GM06990 (cell line): ENCODE data around the gene DCAF16.

- RRBS, result no CpG with 5 or more reads among the region's 7 CpGs
Observed at GRCh38 chr4:16084323-16084776, 527 bp upstream of the PROM1 start.

- RRBS, result no CpG with 5 or more reads among the region's 2 CpGs
Observed at GRCh38 chr4:16118135-16118612, 34.4 kb upstream of the PROM1 start.

- RRBS, result no CpG with 5 or more reads among the region's 8 CpGs
Observed at GRCh38 chr4:16166509-16166958, 59.7 kb downstream of the TAPT1 start.

- RRBS, result no CpG with 5 or more reads among the region's 6 CpGs
Observed at GRCh38 chr4:16212339-16213050, 13.8 kb downstream of the TAPT1 start.

DNA sequence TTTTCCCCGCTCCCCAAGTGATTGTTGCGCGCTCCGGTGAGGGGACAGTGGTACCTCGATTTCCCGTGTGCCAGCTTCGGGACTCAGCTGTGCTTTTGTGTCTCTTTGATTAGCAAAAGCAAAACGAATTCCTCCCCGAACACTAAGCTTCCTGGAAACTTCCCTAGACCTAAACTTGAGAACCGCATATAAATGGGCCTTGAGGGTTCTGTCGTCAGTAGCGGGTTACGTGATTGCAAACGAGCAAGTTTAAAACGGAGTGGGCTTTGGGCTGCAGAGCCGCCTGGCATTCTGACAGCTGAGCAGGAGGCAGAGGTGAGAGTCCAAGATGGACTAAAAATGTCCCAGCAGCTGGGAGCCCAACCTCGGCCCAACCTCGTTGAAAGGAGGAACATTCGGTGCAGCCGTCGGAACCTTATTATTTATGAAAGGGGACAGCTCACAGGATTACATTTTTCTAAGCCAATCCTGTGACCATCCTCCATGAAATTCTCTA is 1.2 kb upstream of the TAPT1 start:
- RRBS, result no CpG with 5 or more reads among the region's 21 CpGs

DNA sequence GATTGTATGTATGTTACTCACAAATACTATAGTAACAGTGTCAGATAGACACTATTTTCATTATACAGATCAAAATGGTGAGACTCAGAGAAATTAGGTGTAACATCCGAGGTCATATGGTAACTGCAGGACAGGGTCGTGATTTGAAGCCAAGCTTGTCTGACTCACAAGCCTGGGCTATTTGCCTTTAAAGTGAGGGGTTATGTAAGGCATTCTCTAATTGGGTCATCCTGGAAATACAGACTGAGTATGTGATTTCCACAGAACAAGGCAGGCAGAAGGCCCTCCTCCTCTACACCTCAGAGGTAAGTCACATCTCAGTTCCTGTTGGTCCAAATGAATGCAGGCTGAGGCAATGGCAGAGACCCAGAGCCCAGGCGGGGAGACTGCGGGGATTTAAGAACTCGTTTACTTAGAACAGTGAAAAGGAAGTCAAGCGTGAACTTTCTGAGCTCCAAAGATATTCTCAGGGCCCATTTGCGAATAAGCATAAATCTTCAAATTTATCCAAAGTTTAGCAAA is 153.4 kb downstream of the LDB2 start:
- RRBS, result no CpG with 5 or more reads among the region's 7 CpGs

DNA sequence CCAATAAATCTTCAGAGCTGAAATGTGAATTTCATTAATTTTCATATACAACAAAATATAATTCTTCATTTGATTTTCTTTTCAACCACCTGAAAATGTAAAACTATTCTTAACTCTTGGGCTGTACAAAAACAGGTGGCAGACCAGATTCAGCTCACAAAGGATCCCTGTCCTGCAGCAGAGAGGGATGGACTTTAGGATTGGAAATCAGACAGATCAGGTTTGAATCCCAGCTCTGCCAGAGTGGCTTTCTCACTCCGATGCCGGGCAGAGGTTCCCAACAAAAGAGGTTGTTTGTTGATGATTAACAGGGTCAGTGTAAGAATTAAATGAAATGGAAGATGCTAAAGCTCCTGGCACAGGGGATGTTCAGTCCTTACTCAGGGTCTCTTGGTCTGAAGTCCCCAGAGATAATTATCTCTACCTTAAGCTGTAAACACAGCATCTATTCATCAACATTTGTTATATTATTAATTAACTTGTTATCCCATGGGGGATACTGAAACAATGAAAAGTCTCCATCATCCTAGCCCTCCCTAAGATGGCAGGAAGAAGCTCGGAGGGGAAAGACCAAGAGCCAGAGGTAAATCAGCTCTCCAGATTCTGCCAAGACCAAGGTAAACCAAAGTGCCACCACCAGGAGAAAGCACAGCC is 1.7 kb downstream of the QDPR start:
- RRBS, result no CpG with 5 or more reads among the region's 3 CpGs

DNA sequence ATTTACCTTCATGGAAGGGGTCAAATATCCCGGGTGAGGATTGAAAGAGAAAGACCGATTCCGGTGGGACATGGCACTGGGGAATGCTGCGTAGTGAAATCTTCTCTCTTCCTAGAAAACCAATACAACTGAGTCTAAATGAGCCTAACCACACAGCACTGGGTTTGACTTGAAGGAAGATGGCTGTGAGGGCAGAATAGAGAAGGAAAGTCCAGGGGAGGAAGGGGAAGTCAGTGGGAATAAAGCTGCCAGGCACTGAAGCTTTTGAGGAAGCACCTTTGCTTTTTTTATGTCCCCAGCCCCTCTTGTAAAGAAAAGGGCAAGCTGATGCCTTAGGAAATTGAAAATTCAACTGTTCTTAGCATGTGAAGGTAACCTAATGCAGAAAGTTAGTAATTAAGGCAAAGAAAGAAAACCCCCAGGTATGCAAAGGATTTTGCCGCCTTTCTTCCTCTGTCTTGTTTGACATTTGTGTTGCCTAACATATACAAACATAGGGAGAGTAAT is 20.6 kb downstream of the MED28 start:
- RRBS, result no CpG with 5 or more reads among the region's 5 CpGs

GRCh38 chr4:17810000-17811103 is at the start of gene DCAF16:
TSS of gene DCAF16 (minus strand) at chr4:17810757.
- RRBS, result 3% methylated on average over 7 of the region's 72 CpGs

DNA sequence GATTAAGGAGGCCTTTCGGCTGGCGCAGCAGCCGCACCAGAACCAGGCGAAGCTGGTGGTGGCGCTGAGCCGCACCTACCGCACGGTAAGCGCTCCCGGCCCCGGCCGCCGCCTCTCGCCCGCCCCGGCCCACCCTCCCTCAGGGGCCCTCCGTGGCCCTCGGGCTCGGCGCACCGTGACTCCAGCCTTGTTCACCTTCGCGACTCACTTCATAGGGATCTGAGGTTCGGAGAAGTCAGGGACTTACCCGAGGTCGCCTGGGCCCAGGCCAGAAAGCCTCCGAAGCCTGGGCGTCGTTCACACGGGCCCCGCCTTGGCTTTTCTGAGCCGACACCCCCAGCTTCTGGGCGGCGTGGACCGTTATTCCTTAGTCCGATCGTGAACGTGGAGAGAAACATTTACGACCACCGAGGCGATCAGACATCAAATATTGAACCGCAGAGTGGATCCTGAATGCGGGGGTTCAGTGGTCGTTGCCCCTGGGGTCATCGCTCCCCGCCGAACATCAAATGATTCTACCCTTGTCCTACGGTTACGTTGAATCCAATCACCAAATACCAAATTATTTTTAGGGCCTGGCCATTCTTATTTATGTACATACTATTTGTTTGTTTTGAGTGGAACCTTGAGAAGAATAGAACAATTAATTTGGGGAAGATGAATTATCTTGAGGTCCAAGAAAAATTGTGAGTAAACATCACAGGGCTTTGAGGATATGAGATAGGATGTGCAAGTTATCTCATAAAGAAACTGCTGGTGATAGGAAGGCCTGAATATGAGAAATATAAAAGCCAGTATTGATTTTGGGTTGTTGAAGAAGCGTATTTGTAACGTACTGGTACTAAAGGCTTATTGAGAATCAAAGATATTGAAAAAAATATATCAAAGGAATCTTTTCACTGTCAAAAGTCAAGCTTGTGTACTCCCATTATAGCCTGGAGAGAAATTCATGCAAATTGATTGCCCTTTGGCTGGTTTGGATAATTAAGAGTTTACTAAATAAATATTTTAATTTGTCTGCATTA is 637 bp downstream of the NCAPG start:
- RRBS, result no CpG with 5 or more reads among the region's 51 CpGs

GRCh38 chr4:17870177-17870690 is 59.5 kb downstream of the NCAPG start:
- RRBS, result no CpG with 5 or more reads among the region's 4 CpGs

GRCh38 chr4:18318932-18319453 is 297.4 kb upstream of the LCORL start:
- RRBS, result no CpG with 5 or more reads among the region's 25 CpGs

GRCh38 chr4:18418551-18418786 is 396.9 kb upstream of the LCORL start:
- RRBS, result no CpG with 5 or more reads among the region's 20 CpGs

DNA sequence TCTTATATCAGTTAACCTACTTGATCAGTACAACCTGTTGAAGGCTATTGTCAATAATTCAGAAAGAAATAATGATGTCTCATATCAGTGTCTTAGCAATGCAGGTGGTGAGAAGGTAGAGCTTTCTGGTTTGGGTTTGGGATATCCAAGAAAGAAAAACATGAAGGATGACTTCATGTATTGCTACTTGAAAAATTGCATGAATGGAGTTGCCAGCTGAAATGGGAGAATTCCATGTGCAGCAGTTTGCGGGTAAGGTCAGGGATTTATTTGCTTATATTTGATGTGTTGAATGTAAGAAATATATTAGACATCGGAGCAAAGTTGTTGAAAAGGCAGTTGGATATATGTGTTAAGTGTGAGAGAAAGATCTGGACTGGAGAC is 552.5 kb upstream of the LCORL start:
- RRBS, result no CpG with 5 or more reads among the region's 2 CpGs

- RRBS, result no CpG with 5 or more reads among the region's 2 CpGs
Observed at GRCh38 chr4:20178557-20178810, 73.2 kb upstream of the SLIT2 start.

- RRBS, result no CpG with 5 or more reads among the region's 17 CpGs
Observed at GRCh38 chr4:20618735-20619721, 81.2 kb upstream of the PACRGL start.

- RRBS, result no CpG with 5 or more reads among the region's 7 CpGs
Observed at GRCh38 chr4:21089918-21090614, 389.8 kb downstream of the PACRGL start.

DNA sequence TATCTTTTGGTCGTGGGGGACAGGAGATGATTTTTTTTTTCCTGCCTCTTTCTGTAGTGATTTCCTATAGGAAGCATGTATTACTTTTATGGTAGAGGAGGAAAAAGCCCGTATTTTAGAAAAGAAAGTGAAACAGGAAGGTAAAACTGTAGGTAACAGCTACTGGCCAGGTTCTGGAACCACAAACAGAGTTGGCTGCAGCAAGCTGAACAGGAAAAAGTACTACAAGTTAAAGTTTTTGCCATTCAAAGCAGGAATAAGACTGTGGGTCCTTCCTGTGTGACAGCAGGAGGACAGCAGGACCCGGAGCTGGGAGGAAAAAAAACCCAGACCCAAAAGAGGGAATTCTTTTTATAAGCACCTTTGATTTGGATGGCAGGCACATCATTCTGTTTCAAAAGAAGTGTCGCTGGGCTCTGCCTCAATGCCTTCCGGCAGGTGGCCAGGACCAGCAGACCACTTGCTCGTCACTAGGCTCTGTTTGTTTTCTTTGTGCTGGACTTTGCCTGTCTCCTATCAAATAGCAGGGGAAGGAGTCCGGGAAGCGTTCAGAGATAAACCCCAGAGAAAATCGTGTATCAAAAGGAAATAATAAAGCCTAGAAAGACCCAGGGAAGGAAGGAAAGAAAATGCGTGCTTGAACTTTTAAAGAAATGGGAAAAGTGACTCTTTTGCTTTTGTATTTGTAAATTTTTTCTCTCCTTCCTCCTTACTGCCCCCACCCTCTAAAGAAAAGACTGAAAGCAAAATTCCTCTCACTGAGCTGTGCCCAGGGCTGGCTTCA is 277.8 kb downstream of the ADGRA3 start:
- RRBS, result 15% methylated on average over 3 of the region's 10 CpGs

DNA sequence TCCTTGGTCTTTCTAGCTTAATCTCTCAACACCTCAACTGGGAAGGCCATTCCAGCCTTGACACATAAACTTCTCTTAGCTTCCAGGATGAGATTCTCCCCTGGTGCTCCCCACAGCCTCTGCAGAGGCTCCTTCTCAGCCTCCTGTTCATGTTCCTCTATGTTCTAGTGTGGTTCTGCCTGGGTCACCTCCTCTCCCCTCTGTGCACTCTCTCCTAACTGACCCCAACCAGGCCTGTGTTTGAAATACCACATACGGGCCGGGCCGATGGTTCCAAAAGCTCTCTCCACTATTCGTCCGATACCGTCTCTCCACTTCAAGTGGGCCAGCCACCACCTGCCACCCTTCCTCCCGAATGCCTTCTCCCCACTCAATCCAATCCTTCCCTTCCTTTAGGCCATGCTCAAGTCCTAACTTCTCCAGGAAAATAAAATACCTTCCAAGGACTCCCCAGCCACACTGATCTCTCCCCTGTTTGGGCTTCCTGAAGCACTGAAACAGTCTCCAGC is 5.5 kb downstream of the ADGRA3 start:
- RRBS, result no CpG with 5 or more reads among the region's 7 CpGs